ENCODE results near the gene SVOP.

- PRO-cap = bidirectional peak, plus-strand start at chr12:108305783, minus-strand start at chr12:108305684
- RAMPAGE, long total RNA, 5 experiments = no peak in any of the 5 experiments
- RRBS = no CpG with 5 or more reads among the region's 11 CpGs
Measured at GRCh38 chr12:108305415-108305988, 33.6 kb downstream of the CMKLR1 start.

GRCh38 chr12:108334138-108334825, 4.8 kb downstream of the CMKLR1 start:
- PRO-cap = no peak
- RAMPAGE, long total RNA, 5 experiments = no peak in any of the 5 experiments
- RRBS = no CpG with 5 or more reads among the region's 5 CpGs

GRCh38 chr12:108564046-108564483, 1.7 kb downstream of the ISCU start:
- PRO-cap = no peak
- RAMPAGE, long total RNA, 5 experiments = start-site peak on the plus strand in 1 of 5 experiments, at chr12:108564271-108564311 at its widest, 27 reads per replicate
- RRBS = no CpG with 5 or more reads among the region's 4 CpGs

DNA sequence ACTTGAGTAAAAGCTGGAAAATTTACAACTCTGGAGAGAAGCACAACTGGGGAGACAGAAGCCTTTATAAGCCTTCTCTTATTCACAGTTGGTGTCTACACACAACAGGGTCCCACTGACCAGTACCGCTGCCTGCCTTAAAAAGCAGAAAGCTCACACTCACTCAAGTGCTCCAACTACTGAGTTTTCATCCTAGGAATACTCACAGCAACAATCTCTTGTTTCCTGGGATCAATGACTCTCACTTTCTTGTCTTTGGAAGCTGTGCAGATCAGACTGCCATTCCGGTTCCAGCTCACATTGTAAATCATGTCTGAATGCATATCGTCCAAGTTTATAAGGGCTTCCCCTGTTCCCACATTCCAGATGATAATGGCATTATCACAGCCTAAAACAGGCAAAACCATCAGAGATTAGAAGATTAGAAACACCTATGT, 24.9 kb upstream of the SELPLG start:
- PRO-cap = no peak
- RAMPAGE, long total RNA, 5 experiments = start-site peak on the minus strand in 3 of 5 experiments, centred at positions 306 to 309 of the sequence, 20 to 22 reads per replicate
- RRBS = no CpG with 5 or more reads among the region's 3 CpGs

DNA sequence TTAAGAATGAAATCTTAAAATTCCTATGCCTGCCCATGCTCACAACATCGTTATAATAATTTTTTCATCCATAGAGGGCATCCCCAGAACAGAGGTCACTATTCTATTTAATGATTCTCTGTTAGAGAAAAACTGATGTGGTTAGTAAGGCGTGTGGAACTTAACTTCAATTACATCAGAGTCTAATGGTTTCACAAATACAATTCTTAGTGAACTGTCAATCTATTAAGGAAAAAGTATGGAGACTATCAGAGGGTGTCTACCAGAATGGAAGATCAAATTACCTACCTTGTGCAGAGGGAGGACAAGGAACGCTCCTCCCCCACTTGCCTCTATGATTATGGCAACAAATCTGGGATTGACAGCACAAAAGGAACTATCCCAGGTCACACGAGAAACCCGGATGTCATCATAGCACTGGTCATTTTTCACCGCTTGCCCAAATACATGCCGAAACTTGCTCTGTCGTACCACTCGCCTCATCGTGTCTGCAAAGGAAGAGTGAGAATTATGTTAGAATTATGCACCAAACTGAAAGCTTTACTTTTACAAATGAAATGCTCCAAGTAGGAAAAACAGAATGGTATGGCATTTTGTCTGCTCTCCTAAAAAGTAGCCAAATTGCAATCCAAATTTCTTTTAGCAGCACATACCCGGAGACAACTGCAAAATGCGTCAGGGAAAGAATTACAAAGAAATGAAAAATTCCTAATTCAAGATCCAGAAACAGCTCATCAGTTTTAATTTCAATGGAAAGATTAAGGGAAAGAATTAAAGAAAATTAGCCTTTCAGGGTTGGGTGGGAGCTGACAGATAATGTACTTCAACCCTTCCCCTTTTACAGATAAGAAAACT, 30.3 kb downstream of the CORO1C start:
- PRO-cap = no peak
- RAMPAGE, long total RNA, 5 experiments = start-site peak on the minus strand in 2 of 5 experiments, centred at positions 312 to 571 of the sequence, 10 to 13 reads per replicate
- RRBS = no CpG with 5 or more reads among the region's 12 CpGs

- PRO-cap = bidirectional peak, plus-strand start at chr12:108794220, minus-strand start at chr12:108794023
- RAMPAGE, long total RNA, 5 experiments = no peak in any of the 5 experiments
- RRBS = no CpG with 5 or more reads among the region's 12 CpGs
Measured at GRCh38 chr12:108793612-108794280, 62.4 kb upstream of the CORO1C start.

DNA sequence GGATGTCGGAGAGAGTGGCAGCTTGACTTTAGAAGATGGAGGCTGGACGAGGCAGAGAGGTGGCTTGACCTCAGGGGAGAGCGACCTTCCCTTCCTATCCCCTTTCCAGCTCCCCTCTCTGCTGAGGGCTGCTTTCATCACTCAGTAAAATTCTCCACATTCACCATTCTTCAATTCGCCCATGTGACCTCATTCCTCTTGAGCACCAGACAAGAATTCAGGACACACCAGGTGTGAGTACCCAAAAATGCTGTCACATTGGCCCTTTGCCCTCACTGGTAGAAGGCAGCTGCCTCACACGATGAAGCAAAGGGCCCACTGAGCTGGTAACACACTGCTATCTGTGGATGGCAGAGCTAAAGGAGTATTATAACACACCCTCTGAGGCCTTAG, 59.8 kb downstream of the SSH1 start:
- PRO-cap = no peak
- RAMPAGE, long total RNA, 5 experiments = no peak in any of the 5 experiments
- RRBS = no CpG with 5 or more reads among the region's 5 CpGs

DNA sequence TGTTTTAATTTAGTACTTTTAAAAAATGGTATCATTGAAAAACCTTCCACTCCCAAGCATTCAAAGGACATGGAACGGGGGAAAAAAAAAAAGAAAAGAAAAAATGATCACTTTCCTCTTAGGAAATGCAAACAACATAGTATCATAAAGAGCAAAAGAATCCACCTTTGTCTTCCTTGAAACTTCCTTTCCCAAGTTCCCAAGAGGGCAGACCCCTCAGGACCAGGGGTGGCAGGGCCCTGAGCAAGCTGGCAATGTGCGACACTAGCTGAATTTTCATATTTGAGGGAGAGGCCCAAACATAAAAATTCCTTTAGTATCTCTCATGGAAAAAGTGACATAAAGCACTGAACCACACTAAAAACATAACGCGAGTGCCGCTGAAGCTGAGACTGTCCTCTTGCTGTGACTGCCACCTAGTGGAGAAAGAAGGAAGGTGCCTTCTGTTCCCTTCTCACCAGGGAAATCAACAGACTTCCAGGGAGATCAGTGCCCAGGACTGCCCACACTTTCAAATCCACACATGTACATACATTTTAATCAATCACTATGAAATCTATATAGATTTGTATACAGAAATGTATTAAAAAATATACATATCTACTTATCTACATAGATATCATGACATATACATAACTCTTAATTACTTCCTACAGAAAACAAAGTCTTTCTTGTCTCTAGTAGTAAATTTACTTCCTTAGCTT, 53.9 kb downstream of the SSH1 start:
- PRO-cap = unidirectional peak, minus-strand start at position 256 of the sequence
- RAMPAGE, long total RNA, 5 experiments = no peak in any of the 5 experiments
- RRBS = no CpG with 5 or more reads among the region's 5 CpGs

DNA sequence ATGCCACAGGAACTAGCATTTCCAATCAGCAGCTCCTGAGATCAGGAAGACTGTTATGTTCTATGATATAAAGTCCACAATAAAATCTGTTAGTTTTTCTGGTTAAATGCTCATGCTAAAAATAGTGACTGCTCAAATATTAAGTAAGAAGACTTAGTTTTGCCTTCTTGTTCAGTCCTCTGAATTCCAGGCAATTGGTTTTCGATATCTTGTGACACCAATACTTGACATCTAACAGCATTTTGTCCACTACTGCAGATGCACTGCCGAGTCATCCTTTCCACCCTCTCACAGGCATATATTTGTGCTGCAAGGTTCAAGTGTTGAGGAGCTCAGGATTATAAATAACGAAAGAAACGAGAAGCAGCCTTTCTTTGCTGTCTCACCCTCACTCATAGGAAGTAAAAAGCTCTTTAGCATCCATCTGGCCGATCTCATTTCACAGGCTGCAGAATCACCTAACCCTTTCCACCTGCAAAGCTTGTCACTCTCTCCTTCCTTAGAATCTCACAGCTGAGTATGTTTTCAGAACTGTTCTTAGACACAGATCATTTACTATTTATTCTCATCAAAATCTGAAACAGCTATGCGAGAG, 31.9 kb downstream of the SSH1 start:
- PRO-cap = unidirectional peak, minus-strand start at position 396 of the sequence
- RAMPAGE, long total RNA, 5 experiments = no peak in any of the 5 experiments
- RRBS = no CpG with 5 or more reads among the region's 6 CpGs

GRCh38 chr12:108966341-108966567, 54.6 kb downstream of the SVOP start:
- PRO-cap = no peak
- RAMPAGE, long total RNA, 5 experiments = no peak in any of the 5 experiments
- RRBS = no CpG with 5 or more reads among the region's 6 CpGs

DNA sequence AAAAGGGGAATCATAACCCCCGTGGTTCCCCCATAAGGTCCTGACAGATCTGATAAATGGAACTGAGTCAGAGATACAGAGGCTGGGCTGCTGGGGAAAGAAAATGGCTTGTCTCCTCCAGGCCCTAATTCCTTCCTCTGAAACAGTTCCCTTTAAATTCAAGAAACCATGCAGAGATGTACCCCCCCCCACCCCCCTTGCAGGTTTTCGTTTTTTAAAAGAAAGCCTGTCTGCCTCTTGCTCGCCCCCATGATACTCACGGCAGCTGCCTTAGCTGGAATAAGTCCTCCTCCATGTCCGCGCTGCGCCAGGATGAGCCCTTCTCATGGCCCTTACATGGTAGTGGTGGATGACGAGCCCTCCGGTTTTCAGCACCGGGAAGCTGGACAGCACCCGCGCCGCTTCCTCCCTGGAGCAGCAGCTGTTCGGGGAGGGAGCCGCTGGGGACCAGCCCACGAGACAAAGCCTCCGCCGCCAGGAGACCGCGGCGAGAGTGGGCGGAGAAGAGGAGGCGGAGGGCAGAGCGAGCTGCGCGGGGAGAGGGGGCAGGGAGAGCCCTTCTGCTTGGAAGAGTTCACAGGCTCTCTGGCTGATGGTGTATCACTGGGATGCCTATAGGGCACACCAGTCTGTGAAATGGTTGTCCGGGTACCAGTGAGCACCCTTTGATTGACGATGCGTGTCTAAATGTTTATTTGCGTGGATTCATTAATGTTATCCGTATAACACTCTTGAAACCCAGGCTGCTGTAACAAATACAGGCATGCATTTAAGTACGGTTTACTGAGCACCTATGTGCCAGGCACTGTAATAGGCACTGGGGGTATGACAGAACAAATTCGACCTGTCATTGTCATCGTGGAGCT, at the start of gene SVOP:
Gene SVOP (minus strand): TSS at position 495 of the 866 bp plus-strand sequence.
- PRO-cap = no peak
- RAMPAGE, long total RNA, 5 experiments = start-site peak on the minus strand in 1 of 5 experiments, centred at position 462 of the sequence, 6 to 8 reads per replicate
- RRBS = no CpG with 5 or more reads among the region's 34 CpGs

DNA sequence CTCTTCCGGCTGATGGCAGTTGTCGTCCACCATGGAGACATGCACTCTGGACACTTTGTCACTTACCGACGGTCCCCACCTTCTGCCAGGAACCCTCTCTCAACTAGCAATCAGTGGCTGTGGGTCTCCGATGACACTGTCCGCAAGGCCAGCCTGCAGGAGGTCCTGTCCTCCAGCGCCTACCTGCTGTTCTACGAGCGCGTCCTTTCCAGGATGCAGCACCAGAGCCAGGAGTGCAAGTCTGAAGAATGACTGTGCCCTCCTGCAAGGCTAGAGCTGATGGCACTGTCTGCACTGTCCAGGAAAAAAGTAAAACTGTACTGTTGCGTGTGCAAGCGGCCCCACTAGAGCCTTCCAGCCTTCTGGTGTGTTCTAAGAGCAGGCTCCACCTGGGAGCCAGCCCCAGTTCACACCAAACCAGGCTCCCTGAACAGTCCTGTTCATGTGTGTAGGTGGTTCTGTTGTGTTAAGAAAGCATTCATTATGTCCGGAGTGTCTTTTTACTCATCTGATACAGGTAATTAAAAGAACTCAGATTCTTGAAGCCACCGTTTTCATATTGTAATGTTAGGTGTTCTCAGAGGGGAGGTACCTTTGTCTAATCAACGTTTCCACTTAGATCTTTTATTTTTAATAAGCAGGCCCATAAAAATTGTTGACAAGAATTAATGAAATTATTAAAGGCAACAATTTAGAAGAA, 7.4 kb downstream of the ALKBH2 start:
- PRO-cap = no peak
- RAMPAGE, long total RNA, 5 experiments = start-site peak on the plus strand in 1 of 5 experiments, centred at position 86 of the sequence, 6 reads per replicate
- RRBS = no CpG with 5 or more reads among the region's 15 CpGs

- PRO-cap = unidirectional peak, plus-strand start at chr12:109098194; unidirectional peak, plus-strand start at chr12:109098364; bidirectional peak, plus-strand start at chr12:109098523, minus-strand start at chr12:109098500
- RAMPAGE, long total RNA, 5 experiments = start-site peak on the plus strand in 5 of 5 experiments, at chr12:109098130-109098582 at its widest, 9 to 499 reads per replicate
- RRBS = under 1% methylated on average over 21 of the region's 67 CpGs
Measured at GRCh38 chr12:109097848-109098682, 668 bp downstream of the UNG start.

- PRO-cap = no peak
- RAMPAGE, long total RNA, 5 experiments = no peak in any of the 5 experiments
- RRBS = 95% methylated on average over 4 of the region's 9 CpGs
Measured at GRCh38 chr12:109130175-109130714, 13.9 kb downstream of the ACACB start.

DNA sequence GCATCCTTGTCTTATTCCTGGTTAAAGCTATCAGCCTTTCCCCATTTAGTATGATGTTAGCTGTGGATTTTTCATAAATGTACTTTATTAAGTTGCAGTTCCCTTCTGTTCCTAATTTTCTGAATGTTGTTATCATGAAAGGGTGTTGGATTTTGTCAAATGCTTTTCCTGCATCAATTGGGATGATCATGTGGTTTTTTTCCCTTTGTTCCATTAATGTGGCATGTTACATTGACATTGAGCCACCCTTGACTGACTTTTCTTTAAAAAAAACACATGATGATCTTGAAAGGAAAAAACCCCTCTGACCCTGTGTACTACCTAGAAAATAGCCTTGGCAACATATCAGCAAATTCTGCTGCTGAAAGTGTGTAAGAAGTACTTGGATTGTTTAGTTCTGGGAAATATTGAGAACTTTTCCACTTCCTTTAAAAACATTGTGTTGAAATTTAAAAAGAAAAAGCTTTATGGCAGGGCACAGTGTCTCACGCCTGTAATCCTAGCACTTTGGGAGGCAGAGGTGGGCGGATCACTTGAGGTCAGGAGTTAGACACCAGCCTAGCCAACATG, 20.6 kb downstream of the ACACB start:
- PRO-cap = no peak
- RAMPAGE, long total RNA, 5 experiments = no peak in any of the 5 experiments
- RRBS = no CpG with 5 or more reads among the region's 2 CpGs

DNA sequence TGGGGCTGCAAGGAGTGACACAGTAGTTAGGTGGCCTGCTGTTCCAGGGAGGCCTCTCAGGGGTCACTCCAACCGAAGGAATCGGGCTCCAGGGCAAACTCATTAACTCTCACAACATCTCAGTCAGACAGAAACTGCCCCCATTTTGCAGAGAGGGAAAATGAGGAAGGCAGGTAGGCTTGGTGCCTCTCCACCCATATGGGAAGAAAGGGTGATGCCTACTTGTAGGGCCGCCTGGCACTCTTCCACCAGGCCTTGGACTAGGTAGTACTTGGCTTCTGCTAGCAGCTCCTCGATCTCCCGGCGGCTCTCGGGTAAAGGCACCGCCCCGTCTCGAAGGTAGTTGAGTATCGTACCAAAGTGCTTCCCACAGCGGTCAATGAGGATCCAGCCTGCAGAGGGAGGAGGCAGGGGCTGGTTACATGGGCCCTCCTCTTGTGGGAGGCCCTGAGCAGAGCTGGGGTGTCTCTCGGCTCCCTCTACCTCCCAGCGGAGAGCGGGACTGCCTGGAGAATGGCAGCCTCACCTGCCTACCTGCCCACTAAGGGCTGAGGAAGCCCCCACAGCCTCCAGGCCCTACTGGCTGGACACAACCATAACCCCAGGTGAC, 16.6 kb downstream of the KCTD10 start:
- PRO-cap = no peak
- RAMPAGE, long total RNA, 5 experiments = no peak in any of the 5 experiments
- RRBS = no CpG with 5 or more reads among the region's 15 CpGs

DNA sequence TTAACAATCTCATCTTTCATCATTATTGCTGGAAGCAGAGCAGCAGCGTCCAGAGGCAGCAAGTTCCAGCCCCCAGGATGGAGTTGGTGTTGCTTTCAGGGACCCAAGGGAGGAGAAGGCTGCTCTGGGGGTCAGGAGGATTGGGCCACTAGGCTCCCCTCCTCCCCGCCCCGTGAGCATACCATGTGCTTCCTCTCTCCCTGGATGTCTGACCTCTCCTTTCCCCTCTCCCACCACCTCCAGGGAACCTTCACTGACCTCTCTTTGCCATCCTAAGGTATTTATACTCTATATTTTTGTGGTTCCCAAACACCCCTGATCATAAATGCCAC, 13.3 kb downstream of the KCTD10 start:
- PRO-cap = no peak
- RAMPAGE, long total RNA, 5 experiments = no peak in any of the 5 experiments
- RRBS = no CpG with 5 or more reads among the region's 3 CpGs

- PRO-cap = no peak
- RAMPAGE, long total RNA, 5 experiments = no peak in any of the 5 experiments
- RRBS = no CpG with 5 or more reads among the region's 33 CpGs
Measured at GRCh38 chr12:109588443-109589532, 15.2 kb downstream of the MVK start.

- PRO-cap = no peak
- RAMPAGE, long total RNA, 5 experiments = no peak in any of the 5 experiments
- RRBS = 19% methylated on average over 3 of the region's 15 CpGs
Measured at GRCh38 chr12:109734133-109734624, 20.6 kb downstream of the FAM222A start.

DNA sequence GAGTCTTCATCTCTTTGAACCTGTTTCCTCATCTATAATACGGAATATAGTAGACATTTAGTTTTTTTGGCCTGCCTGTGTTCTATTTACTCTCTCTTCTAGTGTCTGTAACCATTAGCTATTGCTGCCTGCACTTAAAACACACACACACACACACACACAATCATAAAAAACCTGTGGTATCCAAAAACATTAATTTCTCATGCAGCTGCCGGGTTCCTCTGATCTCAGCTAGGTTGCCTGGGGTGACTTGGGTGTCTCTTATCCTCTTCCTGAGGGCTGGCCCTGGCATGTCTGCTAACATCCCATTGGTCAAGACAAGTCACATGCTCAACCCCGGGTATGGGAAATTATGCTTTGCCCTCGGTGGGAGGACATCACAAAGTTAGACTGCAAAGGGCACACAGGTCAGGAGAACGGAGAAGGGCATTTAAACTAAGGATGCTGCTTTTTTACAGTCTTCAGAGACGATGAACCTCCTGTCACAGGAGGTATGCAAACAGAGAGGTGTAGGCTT, 55.7 kb downstream of the TRPV4 start:
- PRO-cap = no peak
- RAMPAGE, long total RNA, 5 experiments = no peak in any of the 5 experiments
- RRBS = 23% methylated on average over 2 of the region's 6 CpGs